PC-3 (cell line): ENCODE measurements around the genes RAB3GAP1 and SPOPL.

DNA sequence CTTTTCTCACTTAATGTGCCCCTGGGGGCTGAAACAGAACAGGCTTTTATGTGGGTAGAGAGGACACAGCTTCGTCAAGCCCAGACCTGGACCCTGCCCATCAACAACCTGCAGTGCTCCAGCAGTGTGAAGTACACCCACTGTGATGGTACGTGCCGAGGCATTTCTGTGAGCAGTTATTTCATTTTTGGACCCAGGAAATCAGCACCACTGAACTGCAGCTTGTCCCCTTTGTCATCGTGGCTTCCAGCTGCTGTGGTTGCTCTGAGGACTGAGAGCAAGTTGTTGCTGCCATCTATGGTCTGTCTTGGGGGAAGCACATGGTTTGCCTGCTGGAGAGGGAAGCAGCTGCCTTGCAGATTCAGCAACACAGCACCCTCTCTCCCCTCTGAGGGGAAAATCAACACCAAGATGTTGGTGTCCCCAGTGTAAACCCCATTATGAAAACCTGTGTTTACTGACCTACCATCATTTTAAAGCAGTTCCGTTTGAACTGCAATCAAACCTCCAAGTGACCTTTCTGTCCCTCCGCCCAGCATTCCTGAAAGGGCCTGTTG is 158.1 kb downstream of the MGAT5 start:
- RAMPAGE, long total RNA = no peak

DNA sequence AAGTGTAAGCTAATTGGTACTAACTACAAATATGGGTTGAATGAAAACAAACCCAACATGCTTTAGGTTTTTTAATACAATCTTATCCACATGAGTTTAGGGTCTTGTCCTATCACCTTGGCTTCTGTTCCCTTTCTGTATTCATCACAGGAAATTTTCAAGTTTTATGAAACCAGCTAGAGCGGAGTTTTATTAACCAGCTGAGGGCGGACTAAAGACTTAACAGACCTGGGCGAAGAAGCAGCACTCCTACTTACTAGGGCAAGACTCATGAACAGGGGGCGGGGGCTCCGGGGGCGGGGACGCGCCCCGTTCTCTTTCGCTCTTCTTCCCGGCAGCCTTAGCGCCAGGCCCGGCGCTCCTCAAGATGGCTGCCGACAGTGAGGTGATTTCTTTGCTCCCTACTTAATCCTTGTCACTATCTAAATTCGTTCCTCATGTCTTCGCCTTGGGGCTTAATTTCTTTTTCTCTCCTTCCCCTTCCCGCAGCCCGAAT is at the start of gene RAB3GAP1:
Gene RAB3GAP1, plus strand, starts transcription at position 352 of the 496 bp plus-strand sequence.
- RAMPAGE, long total RNA = start-site peak on the plus strand centred at position 350 of the sequence, 15 bp wide, 218 and 233 reads in 2 replicates

DNA sequence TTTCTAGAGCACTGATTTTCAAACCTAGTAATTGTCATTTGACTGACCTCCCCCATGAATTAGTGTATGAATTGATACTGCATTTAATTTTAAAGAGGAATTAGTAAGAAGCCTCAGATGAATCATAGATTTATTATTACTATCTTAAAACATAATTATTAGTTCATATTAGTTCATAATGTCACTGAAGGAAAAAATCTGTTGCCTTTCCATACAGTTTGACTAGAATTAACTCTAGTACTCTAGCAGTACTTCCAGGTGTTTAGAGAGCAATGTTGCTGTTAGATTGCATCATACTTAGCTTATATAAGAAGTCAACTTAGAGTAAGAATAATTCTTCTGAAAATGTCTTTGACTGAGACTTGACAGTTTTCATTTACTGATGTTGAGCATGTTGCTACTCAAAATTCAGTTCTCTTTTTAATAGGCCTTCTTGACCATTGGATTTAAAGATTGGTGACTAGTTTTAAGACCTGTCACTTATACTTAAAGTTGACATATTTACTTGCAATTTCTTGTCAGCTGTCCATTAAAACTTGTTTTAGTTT is 4.7 kb downstream of the RAB3GAP1 start:
- RAMPAGE, long total RNA = no peak

- RAMPAGE, long total RNA = no peak
Measured at GRCh38 chr2:135084596-135085312, 32.7 kb downstream of the RAB3GAP1 start.

GRCh38 chr2:135537753-135538221 is 6.5 kb downstream of the R3HDM1 start:
- RAMPAGE, long total RNA = no peak

DNA sequence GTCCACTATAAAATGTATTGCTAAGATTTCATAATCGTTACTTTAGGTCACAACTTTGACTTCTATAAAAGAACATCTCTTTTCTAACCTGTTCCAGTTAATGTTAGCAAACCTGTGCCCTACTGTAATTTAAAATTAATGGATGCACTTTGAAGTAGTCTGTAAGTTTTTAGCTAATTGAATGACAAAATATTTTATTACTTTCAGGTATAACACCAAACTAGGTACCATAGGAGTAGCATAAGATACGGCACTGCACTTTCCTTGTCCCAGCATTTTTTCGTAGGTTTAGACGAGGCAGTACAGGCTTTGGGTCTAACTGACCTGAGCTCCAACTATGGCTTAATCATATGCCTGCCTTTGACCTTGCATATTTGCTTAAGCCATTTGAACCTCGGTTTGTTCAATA is 103.8 kb downstream of the R3HDM1 start:
- RAMPAGE, long total RNA = no peak

GRCh38 chr2:135761626-135761947 is 19.9 kb downstream of the UBXN4 start:
- RAMPAGE, long total RNA = no peak

DNA sequence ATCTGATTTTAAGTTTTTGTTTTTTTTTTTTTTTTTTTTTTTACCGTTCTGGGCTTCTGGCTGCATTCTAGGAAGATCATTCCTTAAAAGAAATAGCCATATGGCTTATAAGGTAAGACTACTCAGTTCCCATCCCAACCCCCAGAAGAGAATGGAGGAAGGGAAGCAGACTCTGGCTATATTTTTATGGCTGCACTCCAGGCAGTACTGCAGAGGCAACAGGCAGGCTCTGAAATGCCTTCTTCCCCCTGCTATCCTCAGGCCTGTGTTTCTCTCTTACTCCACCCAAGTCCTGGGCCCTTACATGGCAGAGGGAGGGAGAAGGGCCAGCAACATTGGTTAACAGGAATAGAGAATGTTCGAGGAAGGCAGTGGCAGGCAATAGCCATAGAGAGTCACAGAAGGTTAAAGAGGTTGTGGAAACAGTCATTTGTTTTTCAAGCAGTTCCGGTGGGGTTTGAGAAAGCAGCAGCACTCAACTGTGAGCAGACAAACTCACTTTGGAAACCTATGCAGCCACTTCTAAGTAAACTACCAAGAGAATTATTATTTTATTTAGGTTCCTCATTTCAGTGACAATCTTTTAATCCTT is 15.0 kb upstream of the DARS1 start:
- RAMPAGE, long total RNA = no peak

DNA sequence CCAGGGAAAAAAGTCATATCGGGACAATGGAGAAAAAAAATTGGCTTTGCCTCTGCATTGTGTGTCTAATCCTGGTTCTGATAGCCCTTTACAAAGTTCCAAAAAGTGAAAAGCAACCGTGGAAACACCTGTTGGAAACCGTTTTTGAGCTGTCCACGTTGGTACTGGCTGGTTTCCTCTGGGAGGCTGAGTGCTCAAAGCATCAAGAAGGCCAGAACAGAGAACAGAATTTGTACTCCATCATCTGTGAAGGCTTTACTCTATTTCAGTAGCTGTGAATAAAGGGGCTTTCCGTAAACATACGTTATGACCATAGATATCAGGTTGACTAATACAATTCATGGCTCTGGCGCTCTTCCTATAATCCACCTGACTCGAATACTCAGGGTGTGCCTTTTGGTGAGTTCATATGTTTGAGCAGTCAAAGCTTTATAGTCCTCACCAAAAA is 65.6 kb downstream of the CXCR4 start:
- RAMPAGE, long total RNA = no peak

GRCh38 chr2:136123948-136124360 is 6.0 kb upstream of the CXCR4 start:
- RAMPAGE, long total RNA = no peak

DNA sequence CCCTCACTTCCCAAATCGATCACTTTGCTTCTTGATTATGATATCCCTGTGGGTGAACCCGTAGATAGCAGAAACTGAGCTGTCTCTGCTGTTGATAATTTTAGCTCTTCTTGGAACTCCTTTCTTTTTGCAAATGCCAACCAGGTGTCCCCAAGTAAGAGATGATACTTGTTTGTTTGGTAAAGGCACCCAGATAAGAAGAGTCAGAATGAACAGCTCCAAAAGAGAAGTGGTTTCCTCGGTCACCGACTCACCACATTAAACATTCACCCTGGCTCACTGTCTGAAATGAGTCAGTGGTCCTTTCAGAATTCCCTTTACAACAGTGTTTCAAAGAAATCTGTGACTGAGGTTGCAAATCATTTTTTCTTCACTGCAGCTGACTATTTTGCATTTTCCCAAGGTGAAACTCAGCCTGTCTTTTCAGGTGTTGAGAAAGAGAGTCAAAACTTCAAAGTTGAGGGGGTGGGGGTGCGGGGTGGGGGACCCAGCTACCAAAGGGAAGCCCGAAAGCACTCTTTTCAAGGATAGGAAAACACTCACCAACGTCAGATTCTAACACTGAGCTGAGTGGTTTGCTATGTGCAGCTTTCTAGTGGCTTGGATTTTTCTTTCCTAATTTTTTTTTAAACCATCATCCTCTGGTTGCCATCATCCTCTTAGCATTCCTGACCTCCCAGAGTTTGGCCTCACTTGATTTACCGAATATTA is 16.3 kb upstream of the CXCR4 start:
- RAMPAGE, long total RNA = no peak

DNA sequence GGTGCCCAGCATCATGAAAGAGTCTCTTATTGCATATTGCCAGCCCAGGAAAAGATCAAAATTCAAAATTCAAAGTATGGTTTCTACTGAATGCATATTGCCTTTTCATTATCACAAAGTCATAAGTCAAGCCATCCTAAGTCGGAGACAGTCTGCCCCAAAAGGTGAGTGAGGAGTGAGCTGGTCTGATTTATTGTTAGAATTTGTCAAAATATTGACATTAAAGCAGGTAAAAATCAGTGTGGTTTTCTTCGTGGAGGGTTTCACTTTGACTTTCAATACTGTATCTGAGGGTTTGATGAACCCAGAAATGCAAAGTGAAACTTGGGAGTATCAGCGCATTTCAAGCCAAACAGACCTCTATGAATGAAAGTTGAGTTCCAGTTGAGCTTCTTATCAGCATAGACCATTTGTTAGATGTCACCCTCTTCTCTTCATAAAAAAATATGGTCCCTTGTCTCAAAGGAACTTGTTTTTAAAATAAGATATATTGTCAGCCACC is 21.6 kb upstream of the CXCR4 start:
- RAMPAGE, long total RNA = no peak

DNA sequence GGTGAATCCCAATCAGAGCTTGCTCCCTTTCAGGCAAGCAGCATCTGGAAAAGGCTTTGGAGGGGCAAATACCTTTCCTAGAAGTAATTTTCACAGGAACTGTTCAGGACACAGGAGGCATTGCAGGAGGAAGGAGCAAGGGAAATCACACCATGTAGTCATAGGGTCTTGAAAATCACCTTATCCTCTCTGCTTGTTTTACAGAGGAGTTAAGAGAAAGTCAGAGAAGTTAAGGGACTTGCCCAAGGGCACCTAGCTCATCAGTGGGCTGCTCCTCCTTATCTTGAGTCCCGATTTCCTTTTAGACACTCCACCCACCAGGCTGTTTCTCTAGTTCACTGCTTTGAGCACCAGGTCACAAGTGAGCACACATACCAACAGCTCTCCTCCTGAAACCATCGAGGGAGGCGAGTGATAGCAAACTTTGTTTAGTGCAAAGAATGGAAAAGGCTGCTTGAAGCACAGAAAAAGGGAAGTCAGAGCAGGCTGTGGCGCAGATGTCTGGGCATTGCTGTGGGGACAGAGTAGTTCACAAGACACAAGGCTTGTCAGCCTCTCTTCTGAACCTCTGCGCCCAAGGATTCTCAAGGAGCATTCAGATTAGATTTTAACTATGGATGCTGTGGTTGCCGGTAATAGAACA is 89.2 kb upstream of the CXCR4 start:
- RAMPAGE, long total RNA = no peak

DNA sequence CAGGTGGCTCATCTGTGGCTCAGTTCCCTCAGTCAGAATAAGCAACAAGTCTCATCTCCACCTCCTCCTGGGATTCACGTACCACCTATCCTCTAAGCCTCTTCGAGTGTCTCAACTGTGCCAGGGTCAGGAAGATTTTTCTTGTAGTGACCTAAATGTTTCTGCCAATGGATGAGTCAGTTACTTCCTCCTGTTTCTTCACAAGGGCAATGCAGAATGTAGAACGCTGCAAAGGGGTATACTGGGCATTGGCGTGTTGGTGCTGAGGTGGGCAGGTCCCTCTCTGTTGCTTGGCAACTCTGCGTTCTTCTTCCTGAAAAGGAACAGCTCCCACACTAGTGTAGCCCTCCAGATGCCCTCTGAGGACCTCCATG is 213.3 kb upstream of the CXCR4 start:
- RAMPAGE, long total RNA = no peak

DNA sequence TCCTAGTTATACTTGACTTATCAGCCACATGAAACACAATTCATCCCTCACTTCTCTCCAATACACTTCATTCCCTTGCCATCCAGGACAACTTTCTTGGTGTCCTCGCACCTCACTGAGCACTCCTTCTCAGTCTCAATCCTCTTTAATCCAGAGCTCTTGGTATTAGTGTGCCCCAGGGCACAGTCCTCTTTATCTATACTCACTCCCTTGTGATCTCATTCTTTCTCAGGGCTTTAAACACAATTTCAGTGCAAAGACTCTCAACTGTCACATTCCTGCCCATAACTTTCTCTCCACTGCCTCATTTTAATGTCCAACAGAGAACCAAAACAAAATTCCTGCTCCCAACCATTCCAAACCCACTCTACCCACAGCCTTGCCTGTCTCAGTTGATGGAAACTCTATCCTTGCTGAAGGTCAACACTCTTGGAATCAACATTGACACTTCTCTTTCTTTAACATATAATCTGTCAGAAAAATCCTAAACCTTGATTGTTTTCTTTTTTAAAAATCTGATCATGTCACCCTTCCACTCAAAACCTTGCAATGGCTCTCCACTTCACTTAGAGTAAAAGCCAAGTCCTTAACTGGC is 60.7 kb upstream of the SPOPL start:
- RAMPAGE, long total RNA = no peak

DNA sequence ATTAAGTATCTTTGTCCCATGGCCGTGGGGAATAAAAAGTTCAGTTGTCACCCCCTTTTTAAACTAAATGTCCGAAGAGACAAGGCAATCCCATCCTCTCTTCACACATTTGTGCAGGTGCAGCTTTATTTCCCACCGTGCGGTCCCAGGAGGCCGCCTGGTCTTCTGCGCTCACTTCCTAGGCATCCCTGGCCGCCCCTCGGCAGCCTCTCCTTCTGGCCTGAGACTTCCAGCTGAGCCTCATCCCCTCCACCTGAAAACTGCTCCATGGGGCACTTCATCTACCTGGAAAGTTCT is 588 bp upstream of the SPOPL start:
- RAMPAGE, long total RNA = no peak

- RAMPAGE, long total RNA = no peak
Measured at GRCh38 chr2:138501331-138502394, at the start of gene SPOPL. SPOPL (plus strand) TSS chr2:138501770.

GRCh38 chr2:138516706-138517293 is 15.2 kb downstream of the SPOPL start:
- RAMPAGE, long total RNA = no peak

DNA sequence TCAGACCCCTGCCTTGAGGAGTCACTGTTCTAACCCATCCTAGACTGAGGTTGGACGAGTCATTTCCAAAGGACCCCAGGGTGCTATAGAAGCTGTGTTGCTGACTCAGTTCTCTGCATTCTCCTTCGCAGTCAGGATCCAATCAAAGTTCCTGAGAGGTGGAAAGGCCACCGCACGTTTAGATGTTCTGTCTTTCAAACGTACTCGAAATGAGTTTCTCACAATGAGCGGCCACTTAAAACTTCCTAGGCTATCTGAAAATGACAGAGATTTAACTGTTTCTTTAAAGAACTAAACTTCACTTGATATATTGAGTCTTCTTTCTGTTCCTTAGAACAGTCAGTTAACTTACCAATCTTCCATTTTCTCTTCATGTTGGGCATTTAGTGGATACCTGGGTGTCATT is 854.6 kb upstream of the NXPH2 start:
- RAMPAGE, long total RNA = no peak

DNA sequence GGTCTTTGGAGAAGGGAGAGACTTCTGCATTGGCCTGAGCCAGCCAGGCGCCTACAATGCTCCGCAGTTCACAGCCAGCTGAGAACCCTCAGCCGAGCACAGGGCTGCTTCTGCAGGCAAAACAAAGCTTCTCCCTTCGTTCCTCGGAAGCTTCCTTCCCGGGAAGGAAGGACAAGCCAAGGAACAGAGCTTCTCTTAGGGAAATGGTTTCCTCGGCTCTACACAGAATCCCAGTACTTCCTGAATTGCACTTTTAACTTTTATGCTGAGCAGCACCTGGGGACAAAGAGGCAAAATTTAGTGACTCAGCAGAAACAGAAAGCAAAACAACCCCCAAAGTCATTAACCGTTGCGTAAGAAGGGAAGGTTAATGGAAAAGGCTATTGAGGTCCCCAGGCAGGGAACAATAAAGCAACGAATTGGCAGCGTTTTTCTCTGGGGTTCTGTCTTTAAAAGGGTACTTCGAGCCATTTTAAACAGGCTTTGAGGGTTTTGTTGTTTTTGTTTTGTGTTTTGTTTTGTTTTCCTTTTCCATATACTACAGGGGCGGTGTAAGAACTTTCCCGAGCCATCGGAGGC is 524 bp upstream of the LRP1B start:
- RAMPAGE, long total RNA = no peak